Ascending aorta (tissue), 1 donor: ENCODE measurements around the genes MFAP2 and PADI6.

DNA sequence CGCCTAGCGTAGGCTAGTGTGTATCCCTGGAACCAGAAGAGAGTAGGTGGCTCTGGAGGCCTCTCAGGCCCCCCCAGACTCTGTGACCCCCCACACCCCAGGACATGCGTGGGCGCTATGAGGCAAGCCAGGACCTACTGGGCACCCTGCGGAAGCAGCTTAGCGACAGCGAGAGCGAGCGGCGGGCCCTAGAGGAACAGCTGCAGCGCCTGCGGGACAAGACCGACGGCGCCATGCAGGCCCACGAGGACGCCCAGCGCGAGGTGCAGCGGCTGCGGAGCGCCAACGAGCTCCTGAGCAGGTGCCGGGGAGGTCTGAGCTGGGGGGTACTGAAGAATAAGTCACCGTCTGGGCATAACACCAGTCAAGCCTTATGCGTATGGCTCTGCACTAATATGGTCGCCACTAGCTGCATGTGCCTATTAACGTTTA lies 18.1 kb downstream of the CROCC start:
- PRO-cap: no peak

GRCh38 chr1:16955106-16955549 lies 25.3 kb downstream of the MFAP2 start:
- PRO-cap: no peak

DNA sequence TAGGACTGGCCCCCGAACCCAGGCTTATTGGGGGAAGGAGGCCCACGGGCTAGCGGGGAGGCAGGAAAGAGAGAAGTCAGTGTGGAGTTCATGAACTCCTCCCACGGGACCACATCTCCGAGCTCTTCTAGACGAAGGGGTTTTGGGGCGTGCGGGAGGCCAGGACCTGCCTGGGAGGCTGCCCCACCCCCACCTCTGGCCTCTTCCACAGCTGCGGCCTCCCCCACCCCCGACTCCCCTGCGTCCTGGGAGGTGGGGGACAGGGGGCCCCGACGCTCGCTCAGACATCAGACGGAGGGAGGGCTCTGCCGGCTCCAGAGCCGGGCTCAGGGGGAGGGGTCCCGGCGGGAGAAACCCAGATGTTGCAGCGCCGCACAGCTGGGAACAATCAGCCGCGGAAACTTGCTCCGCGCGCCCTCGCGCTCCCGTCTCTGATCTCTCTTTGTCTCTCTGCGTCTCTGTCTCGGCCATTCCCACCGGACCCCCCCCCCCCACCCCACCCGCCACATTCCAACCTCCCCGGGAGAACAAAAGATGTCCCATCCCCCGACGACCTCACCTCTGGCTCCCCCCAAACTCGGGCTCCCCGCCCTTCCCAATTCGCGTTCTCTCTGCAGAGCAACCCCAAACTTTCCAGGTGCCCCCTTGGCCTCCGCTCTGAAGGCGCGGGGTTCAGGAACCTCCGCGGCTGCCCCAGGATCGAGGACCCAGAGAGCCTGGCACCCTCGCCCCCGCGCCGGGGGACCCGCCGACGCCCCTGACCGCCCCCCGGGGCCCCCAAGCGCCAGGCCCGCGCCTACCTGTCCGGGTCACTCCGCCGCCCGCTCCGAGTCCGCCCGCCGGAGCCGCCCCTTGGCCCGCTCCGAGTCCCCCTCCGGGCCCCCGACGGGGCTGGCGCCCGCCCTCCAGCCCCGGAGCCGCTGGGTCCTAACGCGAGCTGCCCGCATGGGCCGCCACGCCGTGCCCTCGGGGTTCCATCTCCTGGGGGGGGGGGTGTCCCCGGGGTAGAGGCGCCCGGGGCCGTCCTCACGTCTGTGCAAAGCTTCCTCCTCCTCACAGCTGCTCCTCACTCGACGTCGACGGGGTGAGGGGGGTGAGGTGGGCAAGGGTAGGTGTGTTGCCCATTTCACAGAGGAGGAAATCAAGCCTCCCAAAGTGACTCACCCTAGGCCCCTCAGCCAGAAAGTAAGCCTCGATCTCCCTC lies at the start of gene MFAP2:
Gene MFAP2 (minus strand): TSS at position 834 of the 1,204 bp plus-strand sequence.
- PRO-cap: unidirectional peak, minus-strand start at position 444 of the sequence; unidirectional peak, minus-strand start at position 828 of the sequence

DNA sequence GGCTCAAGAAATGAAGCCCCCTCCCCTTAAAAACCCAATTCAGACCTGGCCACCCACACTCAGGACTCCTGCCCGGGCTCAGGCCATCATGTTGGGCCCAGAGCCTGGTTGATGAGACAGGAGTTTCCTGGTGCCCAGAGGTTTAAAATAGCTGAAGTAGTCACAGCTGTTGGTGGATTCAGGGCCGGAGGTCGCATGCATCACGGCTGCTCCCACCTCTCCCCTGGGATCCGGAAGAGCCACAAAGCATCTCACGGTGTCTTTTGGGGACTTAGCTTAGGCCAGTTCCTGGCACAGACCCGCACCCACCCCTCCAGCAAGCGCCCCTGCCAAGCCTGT lies 2.6 kb upstream of the PADI2 start:
- PRO-cap: no peak

- PRO-cap: no peak
These were observed 36.9 kb upstream of the PADI2 start for GRCh38 chr1:17156040-17156566.

GRCh38 chr1:17233604-17234194 lies 15.2 kb upstream of the PADI3 start:
- PRO-cap: no peak

- PRO-cap: no peak
These were observed at the start of gene PADI6 for GRCh38 chr1:17371996-17372336. PADI6 (plus strand) TSS chr1:17372196.

DNA sequence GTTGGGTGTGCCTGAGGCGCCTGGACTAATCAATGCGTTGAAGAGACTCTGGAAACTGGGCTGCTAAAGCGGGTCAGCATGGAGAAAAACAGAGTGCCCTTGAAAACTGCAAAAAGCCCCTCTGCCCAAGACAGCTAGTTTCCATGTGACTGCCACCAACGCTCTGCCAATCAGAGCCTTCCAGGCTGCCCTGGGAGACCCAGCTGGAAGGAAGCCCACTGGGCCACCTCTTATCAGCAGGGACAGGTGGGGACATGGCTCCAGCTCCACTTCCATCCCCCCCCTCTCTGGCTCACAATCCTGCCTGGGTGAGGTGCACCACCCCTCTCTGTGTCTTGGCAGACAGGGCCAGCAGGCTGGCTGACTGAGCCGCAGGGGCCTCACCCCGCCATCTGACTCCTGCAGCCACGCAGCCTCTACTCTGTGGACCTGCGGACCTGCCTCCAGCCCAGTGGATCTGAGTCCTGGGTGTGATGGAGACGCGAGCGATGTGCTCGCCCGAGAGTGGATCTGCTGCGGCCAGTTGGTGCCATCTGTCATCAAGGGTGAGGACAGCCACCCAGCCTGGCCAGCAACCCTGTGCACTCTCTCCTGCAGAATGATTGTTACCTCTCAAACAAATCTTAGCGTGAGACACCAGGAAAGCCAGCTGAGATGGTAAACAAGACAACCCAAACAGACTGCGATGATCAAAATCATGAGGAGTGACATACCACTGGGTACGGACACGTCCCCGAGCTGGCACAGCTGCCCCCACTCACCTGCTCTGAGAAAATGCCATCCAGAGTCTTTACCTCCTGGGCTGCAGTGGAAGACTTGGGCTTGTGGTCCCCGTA lies 30.0 kb downstream of the RCC2 start:
- PRO-cap: no peak

GRCh38 chr1:17438176-17439102 lies 1.0 kb downstream of the RCC2 start:
- PRO-cap: no peak

DNA sequence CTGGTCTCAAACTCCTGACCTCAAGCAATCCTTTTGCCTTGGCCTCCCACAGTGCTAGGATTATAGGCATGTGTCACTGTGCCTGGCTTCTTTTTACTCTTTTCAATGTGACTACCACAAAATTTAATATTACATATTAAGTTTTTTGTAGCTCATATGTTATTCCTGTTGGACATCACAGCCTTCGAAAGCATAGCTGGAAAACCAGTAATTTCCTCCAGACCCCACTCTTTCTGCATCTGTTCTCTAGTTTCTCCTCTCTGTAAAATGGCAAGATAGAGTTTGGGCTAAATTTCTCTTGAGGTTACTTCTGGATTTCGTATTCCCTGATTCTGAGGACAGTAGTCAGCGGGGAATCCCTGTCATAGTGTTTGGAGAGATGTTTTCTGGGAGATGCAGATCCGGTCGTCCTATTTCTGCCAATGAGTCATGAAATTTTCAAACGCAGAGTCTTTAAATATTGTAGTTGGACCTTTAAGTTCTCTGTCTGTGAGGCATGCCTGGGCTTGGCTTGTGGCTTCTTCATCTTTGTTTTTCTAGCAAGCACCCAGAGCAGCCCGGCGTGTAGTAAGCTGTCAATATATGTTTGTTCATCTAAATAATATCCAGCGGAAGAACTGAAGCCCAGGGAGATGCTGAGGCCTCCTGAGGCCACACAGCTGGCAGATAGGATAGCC lies 3.8 kb upstream of the RCC2 start:
- PRO-cap: no peak

DNA sequence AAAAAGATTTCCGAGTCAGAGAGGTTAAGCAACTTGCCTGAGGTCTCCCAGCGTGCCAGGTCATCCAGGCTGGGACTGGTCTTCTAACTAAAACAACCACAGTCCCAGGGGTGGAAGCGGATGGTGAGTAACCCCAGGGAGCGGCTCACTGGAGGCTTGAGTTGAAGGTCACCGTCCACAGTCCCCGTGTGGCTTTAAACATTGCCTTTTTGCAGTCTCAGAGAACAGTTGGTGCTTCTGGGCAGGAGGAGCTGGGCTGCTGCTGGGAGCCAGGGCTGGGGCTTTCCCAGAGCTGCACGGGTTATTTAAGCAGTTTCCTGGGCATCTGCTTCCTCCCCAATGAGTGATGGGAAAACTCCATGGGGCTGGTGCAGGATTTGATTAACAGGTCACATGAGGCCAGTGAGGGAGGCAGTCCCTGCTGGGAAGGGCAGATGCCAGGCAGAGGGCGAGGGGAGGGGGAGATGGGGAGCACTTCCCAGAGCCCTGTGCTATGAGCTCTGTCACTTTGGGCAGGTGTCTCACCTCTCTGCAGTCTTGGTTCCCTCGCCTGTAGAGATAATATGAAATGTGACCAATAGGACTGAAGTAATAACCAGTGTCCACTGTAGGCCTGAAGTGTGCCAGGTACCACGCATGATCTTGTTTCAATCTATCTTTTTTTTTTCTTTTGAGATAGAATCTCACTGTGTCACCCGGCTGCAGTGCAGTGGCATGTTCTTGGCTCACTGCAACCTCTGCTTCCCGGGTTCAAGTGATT lies 12.4 kb downstream of the ARHGEF10L start:
- PRO-cap: bidirectional peak, plus-strand start at position 101 of the sequence, minus-strand start at position 77 of the sequence; unidirectional peak, plus-strand start at position 159 of the sequence; unidirectional peak, plus-strand start at position 224 of the sequence

GRCh38 chr1:17584082-17584839 lies 44.8 kb downstream of the ARHGEF10L start:
- PRO-cap: no peak

GRCh38 chr1:17593120-17593906 lies 53.8 kb downstream of the ARHGEF10L start:
- PRO-cap: no peak

DNA sequence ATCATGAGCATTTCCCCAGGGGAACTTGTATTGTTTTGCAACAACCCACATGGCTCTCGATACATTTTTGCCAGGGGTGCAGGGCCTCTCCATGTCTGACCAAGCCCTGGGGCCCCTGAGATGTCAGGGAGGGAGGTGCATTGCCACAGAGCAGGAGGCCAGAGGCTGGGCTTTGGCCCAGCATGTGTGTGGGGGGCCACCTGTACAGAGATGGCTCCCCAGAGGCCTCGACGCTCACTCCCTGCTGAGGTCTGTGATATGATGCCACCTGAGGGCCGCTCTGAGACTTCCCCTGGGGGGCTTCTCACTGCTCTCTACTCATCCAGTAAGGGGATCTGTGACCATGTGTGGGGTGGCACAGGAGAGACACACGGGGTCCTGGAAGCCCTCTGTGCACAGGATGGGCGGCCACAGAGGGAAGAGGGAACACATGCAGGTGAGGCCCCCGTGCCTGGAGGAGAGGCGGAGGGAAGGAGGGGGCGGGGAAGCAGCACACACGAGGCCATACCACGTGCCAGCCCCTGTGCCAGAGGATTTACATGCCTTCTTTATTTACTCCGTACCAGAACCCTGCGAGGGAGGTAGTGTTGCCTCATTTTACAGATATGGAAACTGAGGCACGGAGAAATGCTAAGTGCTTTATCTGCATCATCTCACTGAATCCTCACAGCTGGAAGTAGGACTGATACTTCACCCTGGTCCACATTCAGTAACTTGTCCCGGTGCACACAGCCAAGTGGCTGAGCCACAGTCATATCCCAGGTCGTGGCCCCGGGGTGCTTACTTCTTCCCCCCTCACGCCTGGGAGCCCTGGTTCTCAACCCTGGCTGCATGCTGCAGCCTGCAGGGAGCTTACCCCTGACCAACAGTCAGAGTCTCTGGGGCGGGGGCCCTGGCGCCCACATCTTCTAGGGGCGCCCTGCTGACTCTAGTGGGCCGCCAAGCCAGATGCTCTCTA lies 56.0 kb downstream of the ARHGEF10L start:
- PRO-cap: no peak

GRCh38 chr1:17672709-17673101 lies 82.4 kb upstream of the ACTL8 start:
- PRO-cap: no peak

- PRO-cap: no peak
These were observed 20.7 kb downstream of the IGSF21 start for GRCh38 chr1:18128302-18128712.

- PRO-cap: no peak
These were observed 5.9 kb downstream of the PAX7 start for GRCh38 chr1:18636296-18637161.

- PRO-cap: no peak
These were observed 38.2 kb downstream of the PAX7 start for GRCh38 chr1:18668797-18669318.

GRCh38 chr1:18705270-18705501 lies 74.5 kb downstream of the PAX7 start:
- PRO-cap: no peak

DNA sequence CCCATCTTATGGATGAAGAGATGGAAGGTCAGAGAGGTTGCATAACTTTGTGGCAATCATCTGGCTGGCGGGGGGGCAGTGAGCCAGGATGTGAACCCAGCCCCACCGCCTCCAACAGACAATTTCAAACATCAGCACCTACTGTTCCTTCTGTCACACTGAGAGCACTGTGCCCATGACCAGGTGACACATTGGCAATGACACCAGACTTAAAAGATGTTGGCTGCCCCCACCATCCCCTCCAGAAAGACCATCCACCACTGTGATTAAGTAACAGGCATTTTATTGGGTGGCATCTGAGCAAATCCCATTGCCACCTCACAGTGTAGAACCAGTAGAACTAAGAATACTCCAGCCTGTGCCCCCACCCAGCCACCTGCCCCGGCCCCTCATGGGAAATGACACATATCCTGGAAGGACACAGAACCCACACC lies 11.7 kb upstream of the TAS1R2 start:
- PRO-cap: no peak